PFSK-1 (cell line): ENCODE data around the gene DIS3L.

DNA sequence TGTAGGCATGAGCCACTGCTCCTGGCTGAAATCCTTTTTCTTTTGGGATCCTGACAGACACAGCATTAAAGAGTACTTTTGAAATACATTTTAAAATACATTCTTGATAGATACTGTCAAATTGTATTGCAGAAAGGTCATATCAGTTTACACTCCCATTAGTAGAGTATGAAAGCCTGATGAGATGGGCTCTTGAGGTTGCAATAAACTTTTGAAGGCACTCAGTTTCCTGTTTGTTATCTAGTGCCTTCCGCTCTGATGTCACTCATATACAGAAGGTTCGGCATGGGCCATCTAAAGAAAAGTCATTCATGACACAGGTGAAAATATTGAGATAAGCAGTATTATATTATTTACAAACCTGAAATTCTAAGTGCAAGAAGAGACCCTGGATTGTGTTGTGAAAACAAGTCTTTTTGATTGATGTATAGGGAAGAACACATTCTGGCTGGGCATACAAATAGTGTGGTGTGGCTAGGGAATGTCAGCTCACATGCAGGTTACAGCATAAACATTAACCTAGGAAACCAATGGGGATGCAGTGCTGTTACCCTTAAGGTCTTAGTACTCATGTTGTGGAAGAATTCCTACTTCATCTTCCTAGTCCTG, 36.5 kb upstream of the DENND4A start:
- RRBS, result no CpG with 5 or more reads among the region's 2 CpGs

DNA sequence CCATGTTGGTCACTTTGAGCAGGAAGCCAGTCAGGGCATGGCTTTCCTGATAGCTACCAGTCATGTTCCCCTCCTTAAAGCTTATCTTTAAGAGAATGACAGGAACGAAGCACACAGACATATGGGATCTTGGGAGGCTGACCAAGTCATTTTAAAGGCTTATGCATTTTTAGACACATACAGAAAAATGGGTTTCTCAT, 29.7 kb upstream of the RAB11A start:
- RRBS, result no CpG with 5 or more reads among the region's 1 CpG

DNA sequence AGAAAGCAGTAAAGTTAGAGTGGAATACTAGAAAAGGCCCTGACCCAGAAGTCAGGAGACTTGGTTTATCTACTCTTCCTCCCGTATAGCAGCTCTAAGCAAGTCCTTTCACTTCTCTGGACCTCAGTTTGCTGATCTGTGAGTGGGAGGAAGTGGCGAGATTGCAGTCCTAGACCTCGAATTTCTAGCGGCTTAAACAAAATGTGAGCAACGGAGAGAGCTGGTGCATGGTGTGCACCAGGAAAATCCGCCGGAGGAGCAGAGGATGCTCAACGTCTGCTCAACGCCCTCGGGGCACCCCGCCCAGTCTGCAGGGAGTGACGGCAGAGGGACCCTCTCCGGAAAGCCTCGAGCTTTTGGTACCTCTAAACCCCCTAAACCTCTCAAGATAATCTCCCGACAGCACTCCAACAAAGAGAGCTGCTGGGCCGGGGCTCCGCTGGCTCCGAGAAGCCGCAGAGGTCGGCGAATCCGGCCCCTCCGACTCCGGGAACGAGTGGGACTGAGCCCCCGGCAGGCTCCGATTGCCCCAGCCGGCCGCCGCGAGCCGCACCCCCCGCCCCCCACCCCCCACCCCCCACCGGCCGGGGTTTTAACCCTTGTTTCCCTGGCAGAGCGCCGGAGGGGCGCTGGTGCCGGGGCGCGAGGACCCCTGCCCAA, 1.8 kb downstream of the MEGF11 start:
- RRBS, result 55% methylated on average over 20 of the region's 41 CpGs

- RRBS, result 4% methylated on average over 20 of the region's 61 CpGs
Measured at GRCh38 chr15:66293092-66293772, at the start of gene DIS3L. TSS of gene DIS3L (plus strand) at chr15:66293568.

DNA sequence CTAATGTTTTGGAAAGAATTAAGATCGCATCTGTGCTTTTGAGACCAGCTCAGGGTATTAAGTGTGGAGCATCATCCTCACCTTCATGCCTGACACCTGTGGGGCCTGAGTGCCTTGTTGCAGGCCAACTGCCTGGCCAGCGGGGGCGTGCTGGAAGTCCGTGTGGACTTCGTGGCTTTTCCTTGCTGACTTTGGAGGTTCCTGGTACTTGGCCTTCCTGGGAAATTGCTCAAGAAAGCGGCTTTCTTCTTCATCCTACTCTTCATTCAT, 1.0 kb downstream of the MAP2K1 start:
- RRBS, result no CpG with 5 or more reads among the region's 6 CpGs

DNA sequence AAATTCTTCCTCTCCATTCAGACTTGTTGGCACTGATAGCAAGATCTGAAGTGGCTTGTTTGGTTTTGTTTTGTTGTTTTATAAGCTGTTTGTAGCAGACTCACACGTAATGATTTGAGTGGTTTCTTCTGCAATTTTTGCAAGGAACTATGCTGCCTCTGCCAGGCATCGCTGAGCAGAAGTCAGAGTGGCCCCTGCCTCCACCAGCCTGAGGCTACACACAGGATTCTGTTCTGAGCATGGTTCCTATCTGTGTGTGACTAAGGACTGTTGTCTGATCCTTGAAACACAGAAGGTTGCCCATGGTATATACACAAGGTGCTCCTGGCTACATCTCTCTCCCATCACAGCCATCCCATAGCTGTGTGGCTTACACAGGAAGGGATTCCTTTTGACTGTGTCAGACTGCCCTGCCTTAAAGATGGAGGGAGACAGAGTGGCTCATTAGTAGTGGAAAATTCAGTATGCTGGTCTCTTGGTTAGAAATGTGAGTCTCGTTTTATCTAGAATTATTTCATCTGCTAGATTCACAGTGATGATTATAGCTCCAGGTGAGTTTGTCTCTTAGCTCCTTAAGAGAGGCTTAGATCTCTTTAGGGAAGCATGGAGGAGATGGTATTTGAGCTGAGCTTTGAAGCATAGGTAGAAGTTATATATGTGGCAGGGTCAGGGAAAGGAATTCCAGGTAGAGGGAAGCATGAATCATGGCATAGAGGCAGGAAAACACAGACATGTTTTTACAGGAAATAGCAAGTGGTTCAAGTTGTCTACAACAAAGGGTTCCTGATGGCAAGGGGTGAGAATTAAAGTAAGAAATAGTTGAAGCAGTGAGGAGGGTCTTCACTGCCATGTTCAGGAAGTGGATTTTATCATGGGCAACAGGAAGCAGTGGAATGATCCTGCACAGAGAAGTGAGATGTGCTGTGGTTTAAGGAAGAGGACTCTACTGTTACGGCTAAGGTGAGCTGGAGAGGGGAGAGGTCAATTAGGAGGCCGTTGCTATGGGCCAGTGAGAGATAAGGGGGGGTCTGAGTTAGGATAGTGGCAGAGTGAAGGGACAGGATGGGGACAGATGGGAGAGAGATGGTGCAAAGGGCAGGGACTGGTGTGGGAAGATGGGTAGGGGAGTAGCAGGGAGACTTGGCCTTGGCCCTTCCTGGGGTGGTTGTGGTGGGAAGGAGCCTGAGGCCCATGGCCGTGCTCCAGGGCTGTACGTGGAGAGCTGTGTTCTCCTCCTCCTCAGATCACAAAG, 37.4 kb downstream of the SNAPC5 start:
- RRBS, result no CpG with 5 or more reads among the region's 7 CpGs

DNA sequence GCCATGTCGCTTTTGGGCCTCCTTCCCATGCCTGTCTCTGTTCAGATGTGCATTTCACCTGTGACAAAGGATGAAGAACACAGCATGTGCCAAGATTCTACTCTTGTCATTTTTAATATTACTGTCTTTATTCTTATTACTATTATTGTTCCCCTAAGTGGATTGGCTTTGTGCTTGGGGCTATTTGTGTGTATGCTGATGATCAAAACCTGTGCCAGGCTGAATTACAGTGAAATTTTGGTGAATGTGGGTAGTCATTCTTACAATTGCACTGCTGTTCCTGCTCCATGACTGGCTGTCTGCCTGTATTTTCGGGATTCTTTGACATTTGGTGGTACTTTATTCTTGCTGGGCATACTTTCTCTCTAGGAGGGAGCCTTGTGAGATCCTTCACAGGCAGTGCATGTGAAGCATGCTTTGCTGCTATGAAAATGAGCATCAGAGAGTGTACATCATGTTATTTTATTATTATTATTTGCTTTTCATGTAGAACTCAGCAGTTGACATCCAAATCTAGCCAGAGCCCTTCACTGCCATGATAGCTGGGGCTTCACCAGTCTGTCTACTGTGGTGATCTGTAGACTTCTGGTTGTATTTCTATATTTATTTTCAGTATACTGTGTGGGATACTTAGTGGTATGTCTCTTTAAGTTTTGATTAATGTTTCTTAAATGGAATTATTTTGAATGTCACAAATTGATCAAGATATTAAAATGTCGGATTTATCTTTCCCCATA, 6.7 kb downstream of the SNAPC5 start:
- RRBS, result no CpG with 5 or more reads among the region's 3 CpGs

GRCh38 chr15:66500049-66500899, 2.7 kb upstream of the SNAPC5 start:
- RRBS, result no CpG with 5 or more reads among the region's 15 CpGs

DNA sequence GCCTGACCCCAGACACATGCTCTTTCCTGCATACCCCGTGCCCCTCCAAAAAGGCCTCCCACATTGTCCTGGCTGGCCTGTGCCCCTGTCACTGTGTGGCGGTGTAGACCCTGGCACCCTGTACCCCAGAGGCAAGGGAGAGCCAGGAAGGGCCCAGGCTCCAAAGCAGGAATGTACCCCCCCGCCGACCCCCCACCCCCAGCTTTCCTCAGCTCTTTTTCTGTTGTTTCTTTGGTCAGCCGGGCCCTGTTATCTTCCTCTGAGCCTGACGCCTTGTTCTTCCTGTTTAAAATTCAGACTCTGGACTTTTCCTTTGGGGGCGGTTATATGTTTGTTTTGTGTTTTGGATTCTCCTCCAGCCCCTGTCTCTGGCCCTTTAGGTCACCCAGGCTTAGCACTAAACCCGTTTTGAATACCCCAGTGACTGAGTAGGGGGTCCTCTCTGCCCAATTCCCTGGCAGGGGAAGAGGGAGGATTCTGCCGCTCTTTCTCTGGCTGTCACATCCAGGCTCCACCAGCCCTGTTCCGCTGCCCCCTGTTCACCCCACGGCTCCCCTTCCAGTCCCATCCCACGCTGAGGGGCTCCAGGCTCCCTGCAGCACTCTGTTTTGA, 57.6 kb upstream of the SMAD6 start:
- RRBS, result no CpG with 5 or more reads among the region's 12 CpGs

DNA sequence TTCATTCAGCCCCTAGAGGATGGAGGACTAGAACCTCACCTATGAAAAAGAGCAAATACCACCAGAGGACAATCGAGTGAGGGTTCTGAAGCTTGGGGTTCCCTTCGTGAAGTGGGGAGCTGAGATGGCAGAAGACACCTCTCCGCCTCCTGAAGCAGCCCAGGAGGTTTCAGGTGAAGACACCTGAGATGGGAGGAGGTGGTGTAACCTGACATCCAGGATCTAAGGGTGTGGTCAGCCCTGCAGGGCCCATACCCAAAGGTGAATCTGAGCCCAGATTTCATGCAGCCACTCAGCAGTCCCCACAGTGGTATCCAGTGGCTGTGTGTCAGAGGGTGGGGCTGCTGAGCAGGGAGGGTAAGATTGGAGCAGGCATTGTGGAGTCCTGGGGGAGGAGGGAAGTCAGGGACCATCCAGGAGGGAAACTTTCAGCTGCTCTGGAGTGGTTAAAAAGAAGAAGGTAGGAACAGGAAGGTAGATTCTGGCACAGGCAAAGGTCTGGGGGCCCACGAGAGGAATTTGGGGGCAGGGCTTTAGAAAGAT, 46.1 kb upstream of the SMAD6 start:
- RRBS, result no CpG with 5 or more reads among the region's 4 CpGs

DNA sequence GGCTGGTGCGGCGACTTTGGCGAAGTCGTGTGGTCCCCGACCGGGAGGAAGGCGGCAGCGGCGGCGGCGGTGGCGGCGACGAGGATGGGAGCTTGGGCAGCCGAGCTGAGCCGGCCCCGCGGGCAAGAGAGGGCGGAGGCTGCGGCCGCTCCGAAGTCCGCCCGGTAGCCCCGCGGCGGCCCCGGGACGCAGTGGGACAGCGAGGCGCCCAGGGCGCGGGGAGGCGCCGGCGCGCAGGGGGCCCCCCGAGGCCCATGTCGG, 1.2 kb downstream of the SMAD6 start:
- RRBS, result 1% methylated on average over 35 of the region's 39 CpGs

GRCh38 chr15:66765560-66766729, 63.9 kb downstream of the SMAD6 start:
- RRBS, result no CpG with 5 or more reads among the region's 15 CpGs

DNA sequence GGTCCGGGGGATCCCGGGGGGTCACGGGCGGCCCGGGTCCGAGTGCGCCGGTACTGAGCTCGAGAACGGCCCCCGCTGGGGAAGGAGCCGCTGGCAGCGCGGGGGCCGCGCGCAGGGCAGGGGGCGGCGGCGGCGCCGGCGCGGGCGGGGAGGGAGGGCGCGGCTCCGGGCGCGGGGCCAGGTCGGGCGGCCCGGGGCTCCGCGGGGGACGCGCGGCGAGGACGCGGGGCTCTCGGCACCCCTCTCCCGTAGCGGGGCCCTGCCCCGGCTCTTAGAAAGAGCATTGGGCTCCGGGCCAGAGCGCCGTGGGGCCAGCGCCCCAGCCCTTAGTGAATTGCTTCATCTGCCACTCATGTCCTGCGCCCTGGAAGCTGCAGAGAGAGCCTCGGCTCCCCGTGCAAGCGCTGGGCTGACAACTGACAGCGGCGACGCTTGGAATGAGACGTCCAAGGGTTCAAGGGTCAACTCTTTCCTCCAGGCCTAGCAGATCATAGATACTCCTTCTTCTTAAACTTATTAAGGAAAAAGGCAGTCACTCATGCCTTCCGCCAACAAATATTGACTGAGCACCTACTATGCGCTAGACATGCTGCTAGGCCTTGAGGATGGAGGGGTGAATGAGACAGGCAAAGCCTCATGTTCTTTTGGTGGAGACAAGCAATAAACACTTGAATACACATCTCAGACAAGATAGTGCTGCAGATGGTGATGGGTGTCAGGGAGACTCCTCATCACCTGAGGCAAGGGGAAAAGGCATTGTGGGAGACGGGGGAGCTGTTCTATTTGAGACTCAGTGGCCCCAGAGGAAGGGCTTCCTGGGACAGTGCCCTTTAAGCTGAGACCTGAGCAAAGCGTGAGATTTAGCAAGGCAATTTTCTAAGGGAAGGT, 140.9 kb downstream of the SMAD6 start:
- RRBS, result 2% methylated on average over 25 of the region's 61 CpGs

GRCh38 chr15:66931586-66932824, 133.4 kb upstream of the SMAD3 start:
- RRBS, result no CpG with 5 or more reads among the region's 19 CpGs

GRCh38 chr15:67056134-67056739, 9.2 kb upstream of the SMAD3 start:
- RRBS, result no CpG with 5 or more reads among the region's 6 CpGs

GRCh38 chr15:67067040-67068030, 1.9 kb downstream of the SMAD3 start:
- RRBS, result no CpG with 5 or more reads among the region's 26 CpGs

- RRBS, result no CpG with 5 or more reads among the region's 10 CpGs
Measured at GRCh38 chr15:67089066-67089834, 23.8 kb downstream of the SMAD3 start.

GRCh38 chr15:67092411-67093319, 27.3 kb downstream of the SMAD3 start:
- RRBS, result no CpG with 5 or more reads among the region's 12 CpGs

- RRBS, result no CpG with 5 or more reads among the region's 6 CpGs
Measured at GRCh38 chr15:67127911-67128592, 62.6 kb downstream of the SMAD3 start.

GRCh38 chr15:67139857-67140256, 74.5 kb downstream of the SMAD3 start:
- RRBS, result no CpG with 5 or more reads among the region's 4 CpGs